ENCODE measurements around the genes PFDN5, PCBP2 and HOXC6.

DNA sequence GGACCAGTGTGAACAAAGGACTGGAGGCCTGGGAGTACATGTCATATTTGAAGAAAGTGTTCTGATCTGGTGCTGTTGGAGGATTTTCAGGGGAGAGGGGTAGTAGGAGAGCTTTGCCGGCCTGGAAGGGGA lies 205 bp upstream of the ENSG00000283536 start:
- PRO-cap, 2 experiments = no peak in any of the 2 experiments

DNA sequence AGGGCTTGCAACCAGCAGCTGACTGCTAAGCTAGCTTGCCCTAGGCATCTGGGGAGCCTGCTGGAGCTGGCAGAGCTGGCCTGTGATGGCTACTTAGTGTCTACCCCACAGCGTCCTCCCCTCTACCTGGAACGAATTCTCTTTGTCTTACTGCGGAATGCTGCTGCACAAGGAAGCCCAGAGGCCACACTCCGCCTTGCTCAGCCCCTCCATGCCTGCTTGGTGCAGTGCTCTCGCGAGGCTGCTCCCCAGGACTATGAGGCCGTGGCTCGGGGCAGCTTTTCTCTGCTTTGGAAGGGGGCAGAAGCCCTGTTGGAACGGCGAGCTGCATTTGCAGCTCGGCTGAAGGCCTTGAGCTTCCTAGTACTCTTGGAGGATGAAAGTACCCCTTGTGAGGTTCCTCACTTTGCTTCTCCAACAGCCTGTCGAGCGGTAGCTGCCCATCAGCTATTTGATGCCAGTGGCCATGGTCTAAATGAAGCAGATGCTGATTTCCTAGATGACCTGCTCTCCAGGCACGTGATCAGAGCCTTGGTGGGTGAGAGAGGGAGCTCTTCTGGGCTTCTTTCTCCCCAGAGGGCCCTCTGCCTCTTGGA lies 1.1 kb downstream of the ESPL1 start:
- PRO-cap, 2 experiments = peak in 1 of 2 experiments; most common plus-strand start position 369 of the sequence (in 1)

- PRO-cap, 2 experiments = no peak in any of the 2 experiments
Observed at GRCh38 chr12:53279444-53279887, 11.4 kb downstream of the ESPL1 start.

- PRO-cap, 2 experiments = peak in 2 of 2 experiments; most common plus-strand start chr12:53295497 (in 1); most common minus-strand start chr12:53295391 (in 1)
Observed at GRCh38 chr12:53295157-53295703, at the start of gene PFDN5. PFDN5 (plus strand) TSS chr12:53295542.

DNA sequence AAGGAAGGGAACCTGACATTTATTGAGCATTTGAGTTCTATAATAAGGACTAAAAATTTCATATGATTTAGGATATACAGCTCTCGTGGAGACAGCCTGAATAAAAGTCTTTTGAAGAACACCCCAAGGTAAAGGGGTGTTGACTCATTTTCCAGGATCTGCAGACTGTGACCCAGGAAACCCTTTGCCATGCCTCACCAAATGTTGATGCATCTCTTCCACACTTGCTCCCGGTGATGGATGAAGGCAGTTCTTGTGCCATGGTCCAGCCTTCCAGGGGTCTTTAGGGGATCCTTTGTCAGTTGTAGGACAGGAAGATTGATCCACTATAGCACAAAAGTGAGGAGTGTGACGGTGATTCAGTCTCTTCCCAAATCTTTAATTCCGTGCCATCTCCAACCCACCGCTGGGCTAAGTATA lies 1.0 kb downstream of the AAAS start:
- PRO-cap, 2 experiments = no peak in any of the 2 experiments

GRCh38 chr12:53382605-53383420 lies 2.8 kb downstream of the SP1 start:
- PRO-cap, 2 experiments = no peak in any of the 2 experiments

DNA sequence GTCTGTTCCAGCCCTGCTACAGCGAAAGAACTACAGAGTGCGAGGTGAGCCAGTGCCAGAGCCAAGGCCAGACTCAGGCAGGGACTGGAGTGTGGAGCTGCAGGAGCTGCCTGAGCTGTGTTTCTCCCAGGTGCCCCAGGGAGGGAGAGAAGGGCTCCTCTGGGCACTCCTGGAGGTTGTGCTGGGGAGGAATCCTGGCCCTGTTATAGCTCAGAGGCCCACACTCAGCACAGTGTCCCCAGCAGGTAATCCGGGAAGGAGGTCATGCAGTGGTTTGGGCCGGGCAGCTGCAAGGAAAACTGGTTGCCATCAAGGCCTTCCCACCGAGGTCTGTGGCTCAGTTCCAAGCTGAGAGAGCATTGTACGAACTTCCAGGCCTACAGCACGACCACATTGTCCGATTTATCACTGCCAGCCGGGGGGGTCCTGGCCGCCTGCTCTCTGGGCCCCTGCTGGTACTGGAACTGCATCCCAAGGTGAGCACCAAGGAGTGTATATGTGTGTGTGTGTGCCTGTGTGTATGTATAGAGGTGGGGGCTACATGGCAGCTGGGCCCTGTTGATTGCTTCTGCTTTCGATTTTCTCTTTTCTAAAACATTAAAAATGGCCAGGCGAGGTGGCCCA lies 1.9 kb downstream of the AMHR2 start:
- PRO-cap, 2 experiments = no peak in any of the 2 experiments

- PRO-cap, 2 experiments = peak in 1 of 2 experiments; most common plus-strand start chr12:53442073 (in 1); most common minus-strand start chr12:53442092 (in 1)
Observed at GRCh38 chr12:53441821-53442396, 375 bp downstream of the PRR13 start.

DNA sequence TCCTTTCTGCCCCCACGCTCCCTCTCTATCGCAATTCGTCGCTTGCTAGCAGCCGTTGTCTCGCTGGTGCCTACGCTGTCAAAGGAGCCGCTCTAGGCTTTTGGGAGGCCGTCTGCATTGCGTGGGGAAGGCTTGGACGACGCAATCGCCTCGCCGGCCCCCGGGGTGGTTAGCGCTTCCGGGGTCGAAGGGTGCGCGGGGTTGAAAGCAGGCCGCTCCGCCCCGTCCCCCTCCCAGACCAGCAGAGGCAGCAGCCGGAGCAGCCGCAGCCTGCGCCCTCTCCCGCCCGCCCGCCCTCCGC lies at the start of gene PCBP2:
Gene PCBP2 (plus strand): TSS at position 233 of the 301 bp plus-strand sequence.
- PRO-cap, 2 experiments = peak in 2 of 2 experiments; most common plus-strand start position 236 of the sequence (in 2)

GRCh38 chr12:53455175-53455747 lies 3.4 kb downstream of the PCBP2 start:
- PRO-cap, 2 experiments = no peak in any of the 2 experiments

DNA sequence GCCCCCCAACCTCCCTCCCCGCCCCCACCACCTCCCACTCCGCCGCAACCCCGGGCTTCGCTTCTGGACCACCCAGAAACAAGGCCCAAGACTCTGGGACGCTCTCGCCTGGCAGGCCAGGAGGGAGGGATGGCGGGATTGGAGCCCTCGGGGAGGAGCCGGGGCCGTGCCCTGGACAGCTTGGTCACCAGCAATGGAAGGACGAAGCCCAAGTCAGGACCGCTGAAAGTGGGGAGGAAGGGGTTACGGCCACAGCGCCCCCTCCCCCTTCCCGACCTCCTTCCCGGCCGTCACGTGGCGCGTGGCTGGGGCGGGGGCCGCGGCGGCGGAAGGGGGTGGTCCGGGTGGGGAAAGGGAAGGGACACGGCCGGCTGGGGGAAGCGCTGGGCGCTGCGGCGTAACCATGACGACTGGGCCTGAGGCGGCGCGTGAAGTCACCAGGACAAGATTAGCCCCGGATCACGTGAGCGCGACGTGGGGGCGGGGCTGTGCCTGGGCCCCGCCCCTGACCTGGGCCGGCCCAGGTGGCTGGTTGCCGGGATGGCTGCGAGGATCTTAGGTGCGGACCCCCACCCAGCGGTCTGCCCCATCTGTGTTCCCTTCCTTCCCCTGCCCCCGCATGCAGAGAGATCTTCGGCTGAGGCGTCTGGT lies 6.4 kb downstream of the MAP3K12 start:
- PRO-cap, 2 experiments = peak in 2 of 2 experiments; most common plus-strand start position 515 of the sequence (in 2); most common minus-strand start position 408 of the sequence (in 1)

GRCh38 chr12:53675368-53676029 lies 384 bp downstream of the ATP5MC2 start:
- PRO-cap, 2 experiments = peak in 2 of 2 experiments; most common plus-strand start chr12:53675931 (in 2); most common minus-strand start chr12:53675814 (in 1)

DNA sequence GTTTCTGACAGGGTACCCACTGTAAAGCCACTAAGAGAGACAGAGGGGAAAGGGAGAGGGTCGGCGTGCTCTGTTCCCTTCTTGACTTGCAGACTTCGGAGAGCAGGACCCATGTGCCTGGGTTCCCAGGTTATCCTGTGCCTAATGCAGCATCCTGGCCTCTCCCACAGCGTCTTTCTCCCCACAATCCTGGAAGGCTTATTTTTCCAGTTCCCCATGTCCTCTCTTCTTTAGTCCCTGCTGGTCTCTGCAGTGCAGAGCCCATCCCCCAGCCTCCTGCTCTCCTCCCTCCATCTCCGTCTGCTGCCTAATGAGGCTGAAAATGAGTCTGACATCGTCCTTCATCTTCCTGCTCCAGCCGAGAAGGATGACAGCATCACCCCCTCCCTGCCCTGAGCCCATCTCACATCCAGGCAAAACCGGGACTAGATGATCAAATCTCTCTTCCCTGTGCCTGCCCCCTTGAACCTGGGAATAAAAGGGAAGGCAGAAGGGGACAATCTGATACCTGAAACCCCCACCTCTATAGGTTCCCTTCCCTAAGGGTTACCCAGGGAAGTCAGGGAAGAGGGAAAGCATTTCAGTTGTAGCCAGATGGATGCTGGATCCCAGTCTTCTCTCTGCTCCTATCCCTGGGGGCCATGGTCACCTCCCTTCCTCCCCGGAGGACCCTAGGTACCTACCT lies 15.0 kb downstream of the CALCOCO1 start:
- PRO-cap, 2 experiments = no peak in any of the 2 experiments

DNA sequence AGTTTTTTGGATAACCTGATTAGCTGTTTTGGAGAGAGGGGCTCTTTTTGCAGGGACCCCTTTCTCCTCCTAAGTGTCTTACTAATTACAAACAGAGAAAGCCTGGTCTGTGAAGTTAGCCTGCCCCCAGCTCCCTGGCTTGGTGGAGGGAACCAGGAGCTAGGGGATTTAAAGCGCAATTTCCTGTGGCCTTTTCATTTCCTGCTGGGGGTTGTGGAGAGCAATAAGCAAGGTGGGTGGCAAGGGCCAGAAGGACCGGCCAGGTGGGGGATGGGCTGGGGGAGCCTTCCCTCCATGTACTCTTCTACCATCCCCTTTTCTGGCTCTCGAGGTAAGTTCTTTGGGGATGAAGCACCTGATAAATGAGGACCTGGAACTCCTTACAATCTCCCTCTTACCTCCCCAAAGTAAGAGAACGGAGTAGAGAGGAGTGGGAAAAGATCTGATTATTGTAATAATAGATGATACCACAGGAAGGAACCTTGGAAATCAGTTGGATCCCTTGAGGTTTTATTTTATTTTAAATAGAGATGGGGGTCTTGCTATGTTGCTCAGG lies 28.7 kb upstream of the CALCOCO1 start:
- PRO-cap, 2 experiments = no peak in any of the 2 experiments

GRCh38 chr12:53965623-53966947 lies 6.8 kb upstream of the HOXC11 start:
- PRO-cap, 2 experiments = no peak in any of the 2 experiments

DNA sequence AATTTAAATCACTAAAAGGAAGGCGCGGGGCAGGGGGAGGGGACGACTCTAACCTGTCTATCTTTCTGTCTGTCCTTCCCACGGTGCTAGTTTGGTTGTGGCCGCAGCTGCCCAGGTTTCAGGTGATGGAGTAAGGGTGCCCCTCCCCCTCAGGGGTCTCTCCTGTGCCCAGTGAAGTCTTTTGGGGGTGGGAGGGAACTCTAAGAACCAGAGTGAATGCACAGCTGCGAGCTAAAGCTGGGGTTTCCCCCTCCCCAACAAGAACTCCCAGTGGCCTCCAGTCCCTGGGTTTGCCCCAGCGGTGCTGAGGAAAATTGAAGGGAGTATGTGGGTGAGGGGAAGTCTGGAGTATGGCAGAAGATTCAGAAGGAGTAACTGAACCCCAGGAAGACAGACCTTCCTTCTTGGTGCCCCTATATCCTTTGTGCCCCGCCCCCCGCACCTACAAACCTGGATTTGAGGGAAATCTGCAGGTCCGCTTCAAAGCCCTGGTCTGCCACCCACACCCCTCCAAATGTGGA lies 3.7 kb upstream of the HOXC9 start:
- PRO-cap, 2 experiments = no peak in any of the 2 experiments

- PRO-cap, 2 experiments = no peak in any of the 2 experiments
Observed at GRCh38 chr12:54010887-54012004, 2.5 kb downstream of the HOXC8 start.

DNA sequence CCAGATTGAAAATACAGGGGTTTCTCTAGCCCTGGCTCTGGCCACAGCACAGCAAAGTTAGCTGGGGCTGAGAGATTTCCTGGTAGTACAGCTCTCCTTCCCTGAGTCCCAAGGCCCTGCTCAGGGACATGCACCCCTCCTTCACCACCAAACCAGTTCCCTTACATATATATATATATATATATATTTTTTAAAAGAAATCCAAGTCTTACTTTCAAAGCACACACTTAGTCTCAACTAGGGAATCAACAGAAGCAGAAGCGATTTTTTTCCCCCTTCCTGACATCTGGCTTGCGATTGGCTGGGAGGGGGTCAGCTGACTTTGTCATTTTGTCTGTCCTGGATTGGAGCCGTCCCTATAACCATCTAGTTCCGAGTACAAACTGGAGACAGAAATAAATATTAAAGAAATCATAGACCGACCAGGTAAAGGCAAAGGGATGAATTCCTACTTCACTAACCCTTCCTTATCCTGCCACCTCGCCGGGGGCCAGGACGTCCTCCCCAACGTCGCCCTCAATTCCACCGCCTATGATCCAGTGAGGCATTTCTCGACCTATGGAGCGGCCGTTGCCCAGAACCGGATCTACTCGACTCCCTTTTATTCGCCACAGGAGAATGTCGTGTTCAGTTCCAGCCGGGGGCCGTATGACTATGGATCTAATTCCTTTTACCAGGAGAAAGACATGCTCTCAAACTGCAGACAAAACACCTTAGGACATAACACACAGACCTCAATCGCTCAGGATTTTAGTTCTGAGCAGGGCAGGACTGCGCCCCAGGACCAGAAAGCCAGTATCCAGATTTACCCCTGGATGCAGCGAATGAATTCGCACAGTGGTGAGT lies at the start of gene HOXC6:
Gene HOXC6 (plus strand): TSS at position 359 of the 846 bp plus-strand sequence.
- PRO-cap, 2 experiments = no peak in any of the 2 experiments

GRCh38 chr12:54191556-54192047 lies 2.8 kb upstream of the SMUG1 start:
- PRO-cap, 2 experiments = no peak in any of the 2 experiments

DNA sequence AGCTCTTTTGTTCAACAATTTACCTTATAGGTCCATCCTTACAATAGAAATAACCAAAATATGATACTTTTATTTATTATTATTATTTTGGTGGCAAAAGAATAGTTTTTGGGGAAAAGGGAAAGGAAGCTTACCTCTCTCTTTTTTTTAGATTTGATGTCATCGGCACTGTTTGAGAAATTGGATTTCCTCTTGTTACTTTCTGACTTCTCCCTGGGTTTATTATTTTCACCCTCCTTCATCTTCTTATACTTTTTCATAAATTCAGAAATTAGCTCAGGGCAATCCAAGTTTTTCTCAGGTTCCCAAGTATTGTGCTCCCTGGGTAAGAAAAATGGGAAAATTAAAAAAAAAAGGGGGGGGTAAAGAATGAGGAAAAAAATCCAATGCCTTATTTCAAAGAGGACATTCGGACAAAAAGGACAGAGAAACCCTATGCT lies 28.0 kb downstream of the CBX5 start:
- PRO-cap, 2 experiments = no peak in any of the 2 experiments

All from cytotoxic T cell (primary cell).